H9 (cell line): ENCODE measurements around a stretch of chr6.

- PRO-cap, result no peak
Observed at GRCh38 chr6:150435780-150436292, 67.0 kb downstream of the IYD start.

GRCh38 chr6:150640974-150641295, 41.2 kb downstream of the PLEKHG1 start:
- PRO-cap, result no peak

DNA sequence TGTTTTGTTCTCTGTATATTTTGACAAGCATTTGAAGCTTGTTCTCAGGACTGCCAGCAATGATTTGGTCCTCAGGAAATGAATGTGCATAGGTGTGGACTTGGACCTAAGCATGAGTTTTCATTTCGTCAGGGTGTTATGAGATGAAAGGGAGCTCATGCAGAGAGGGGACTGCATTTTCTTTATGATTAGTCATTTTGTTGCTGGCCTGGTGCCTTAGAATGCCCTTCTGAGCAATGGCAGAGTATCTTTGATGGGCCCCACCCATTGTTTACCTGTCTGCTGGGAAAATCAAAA, 51.6 kb upstream of the MTHFD1L start:
- PRO-cap, result no peak

DNA sequence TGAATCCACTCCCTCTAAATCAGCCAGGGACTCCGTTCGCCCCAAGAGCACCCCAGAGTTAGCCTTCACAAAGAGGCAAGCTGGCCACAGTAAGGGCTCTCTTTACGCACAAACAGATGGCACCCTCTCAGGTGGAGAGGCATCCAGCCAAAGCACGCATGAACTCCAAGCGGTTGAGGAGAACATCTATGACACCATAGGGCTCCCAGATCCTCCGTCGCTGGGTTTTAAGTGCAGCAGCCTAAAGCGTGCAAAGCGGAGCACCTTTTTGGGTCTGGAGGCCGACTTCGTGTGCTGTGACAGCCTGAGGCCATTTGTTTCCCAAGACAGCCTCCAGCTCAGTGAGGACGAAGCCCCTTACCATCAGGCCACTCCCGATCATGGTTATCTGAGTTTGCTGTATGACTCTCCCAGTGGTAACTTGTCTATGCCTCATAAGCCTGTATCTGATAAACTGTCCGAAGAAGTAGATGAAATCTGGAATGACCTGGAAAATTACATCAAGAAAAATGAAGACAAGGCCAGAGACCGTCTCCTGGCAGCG, 34.3 kb upstream of the MTHFD1L start:
- PRO-cap, result no peak

DNA sequence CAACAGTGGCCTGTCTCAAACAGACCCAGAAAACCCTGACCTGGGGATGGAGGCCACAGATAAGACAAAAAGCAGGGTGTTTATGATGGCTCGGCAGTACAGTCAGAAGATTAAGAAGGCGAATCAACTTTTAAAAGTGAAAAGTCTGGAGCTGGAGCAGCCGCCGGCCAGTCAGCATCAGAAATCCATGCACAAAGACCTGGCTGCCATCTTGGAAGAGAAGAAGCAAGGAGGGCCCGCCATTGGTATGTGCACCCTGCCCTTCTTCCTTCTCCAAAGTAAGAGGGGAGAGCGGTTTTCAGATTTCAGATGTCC, 33.6 kb upstream of the MTHFD1L start:
- PRO-cap, result no peak

GRCh38 chr6:150856665-150857548, 8.6 kb upstream of the MTHFD1L start:
- PRO-cap, result no peak

DNA sequence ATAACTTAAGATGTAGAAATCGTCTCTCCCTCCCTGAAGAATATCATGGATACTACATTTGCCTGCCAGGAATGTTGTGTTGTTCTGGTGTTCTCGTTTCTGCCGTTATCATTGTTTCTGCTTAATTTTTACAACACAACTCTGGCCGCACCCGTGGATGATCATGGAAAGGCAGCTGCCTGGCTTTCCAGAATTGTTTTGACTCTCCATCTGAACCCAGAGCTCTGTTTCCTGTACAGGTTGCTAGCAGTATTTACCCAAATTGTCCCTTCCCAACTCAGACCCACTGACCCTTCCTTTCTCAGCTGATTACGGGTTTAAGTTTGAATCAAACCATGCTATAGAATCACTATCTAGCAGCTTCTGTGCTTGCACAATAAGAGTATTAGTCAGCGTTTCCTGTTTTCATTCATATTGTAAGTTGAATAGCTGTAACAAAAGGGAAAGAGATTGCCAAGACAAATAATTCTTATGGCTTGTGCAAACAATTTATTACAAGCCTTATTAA, 139.0 kb downstream of the MTHFD1L start:
- PRO-cap, result no peak

- PRO-cap, result no peak
Observed at GRCh38 chr6:151059587-151060054, 180.1 kb upstream of the AKAP12 start.

- PRO-cap, result no peak
Observed at GRCh38 chr6:151067723-151068780, 171.7 kb upstream of the AKAP12 start.

- PRO-cap, result no peak
Observed at GRCh38 chr6:151070782-151071214, 169.0 kb upstream of the AKAP12 start.

GRCh38 chr6:151119916-151120457, 119.8 kb upstream of the AKAP12 start:
- PRO-cap, result no peak

DNA sequence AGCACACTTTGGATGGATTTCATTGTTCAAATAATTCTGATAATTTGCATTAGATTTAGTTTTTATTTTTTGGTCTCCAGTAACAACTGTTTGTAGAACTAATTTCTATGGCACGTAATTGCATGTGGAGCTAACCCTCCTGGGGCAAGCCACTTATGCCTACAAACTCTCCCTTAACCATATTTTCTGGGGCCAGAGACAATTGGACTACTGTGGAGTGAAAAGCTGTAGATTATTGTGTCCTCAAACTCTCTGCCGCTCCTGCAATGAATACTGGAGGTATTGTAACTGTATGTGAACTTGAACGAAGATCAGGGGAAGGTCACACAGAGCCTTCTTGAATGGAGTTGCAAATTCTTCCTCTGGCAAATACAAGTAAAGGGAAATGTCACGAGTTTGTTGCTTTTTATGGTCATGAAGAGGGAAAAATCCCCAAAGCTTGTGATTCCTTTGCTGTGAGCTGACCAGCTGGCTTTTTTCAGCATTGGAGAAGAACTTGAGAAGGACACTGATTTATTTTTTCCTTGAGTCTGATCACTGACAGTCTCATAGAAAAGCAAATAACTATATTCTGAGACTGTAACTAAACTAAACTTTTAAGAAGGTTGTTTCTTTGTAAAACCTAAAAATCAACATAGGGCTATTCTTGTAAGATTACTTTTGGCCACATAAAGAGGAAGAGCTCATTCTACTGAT, 18.3 kb downstream of the AKAP12 start:
- PRO-cap, result no peak

- PRO-cap, result no peak
Observed at GRCh38 chr6:151352039-151352462, 39.3 kb downstream of the ZBTB2 start.

DNA sequence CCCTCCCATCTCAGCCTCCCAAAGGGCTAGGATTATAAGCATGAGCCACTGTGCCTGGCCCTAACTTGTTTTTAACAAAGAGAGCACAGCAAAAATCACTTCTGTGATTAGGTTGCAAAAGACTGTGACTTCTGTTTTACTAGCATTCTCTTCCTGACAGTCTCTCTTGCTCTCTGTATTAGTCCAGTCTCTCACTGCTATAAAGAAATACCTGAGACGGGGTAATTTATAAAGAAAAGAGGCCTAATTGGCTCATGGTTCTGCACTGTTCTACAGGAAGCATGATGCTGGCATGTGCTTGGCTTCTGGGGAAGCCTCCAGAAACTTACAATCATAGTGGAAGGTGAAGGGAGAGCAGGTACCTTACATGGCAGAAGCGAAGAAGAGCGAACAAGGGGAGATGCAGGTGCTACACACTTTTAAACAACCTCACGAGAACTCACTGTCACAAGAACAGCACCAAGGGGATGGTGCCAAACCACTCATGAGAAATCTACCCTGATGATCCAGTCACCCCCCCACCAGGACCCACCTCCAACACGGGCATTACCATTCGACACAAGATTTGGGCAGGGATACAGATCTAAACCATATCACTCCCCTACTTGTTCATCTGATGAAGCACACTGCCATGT, 21.2 kb upstream of the ZBTB2 start:
- PRO-cap, result no peak

DNA sequence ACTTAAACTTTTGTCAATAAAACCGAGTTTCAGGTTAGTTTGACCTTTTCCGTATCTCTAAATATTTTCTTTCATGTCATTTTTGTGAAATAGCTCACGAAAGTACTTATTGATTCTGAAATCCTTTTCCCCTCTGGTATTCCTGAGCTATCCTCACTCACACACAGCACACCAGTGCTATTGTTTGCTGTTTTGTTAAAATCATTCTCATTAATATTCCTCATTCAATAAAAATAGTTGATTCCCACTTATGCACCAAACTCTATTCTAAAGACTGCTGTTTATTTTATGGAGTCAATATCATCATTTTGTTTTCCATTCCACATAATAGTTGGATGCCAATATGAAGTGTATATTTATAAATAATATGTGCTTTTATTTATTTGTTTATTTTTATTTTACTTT, 149.2 kb upstream of the ESR1 start:
- PRO-cap, result no peak

DNA sequence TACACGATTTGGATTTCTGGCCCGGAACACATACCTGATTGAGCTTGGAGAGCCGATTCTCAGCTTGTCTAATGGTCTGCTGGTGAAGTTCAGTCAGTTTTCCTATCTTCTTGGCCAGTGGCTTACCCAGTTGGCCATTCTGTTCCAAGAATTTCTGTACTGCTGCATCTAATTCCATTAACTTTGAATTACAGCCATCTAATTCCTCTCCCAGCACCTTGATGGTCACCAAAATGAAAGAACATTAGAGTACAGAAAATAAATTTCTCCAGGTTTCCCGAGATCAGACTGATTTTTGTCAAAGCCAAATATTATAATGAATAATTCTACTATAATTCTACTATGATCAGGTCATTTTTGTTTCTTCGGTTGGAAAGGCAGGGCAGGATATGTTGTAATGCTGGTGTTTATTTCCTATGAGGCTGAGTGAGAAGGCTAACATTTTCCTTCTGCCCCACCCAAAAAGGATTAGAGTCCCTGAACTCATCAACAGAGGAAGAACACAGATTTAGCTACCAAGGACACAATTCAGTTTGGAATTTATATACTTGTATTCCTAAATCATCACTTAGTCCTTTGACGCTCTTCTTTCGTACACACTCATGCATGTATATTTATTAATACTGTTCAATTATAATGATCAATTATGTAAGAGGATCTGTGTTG, 319.0 kb downstream of the SYNE1 start:
- PRO-cap, result no peak

DNA sequence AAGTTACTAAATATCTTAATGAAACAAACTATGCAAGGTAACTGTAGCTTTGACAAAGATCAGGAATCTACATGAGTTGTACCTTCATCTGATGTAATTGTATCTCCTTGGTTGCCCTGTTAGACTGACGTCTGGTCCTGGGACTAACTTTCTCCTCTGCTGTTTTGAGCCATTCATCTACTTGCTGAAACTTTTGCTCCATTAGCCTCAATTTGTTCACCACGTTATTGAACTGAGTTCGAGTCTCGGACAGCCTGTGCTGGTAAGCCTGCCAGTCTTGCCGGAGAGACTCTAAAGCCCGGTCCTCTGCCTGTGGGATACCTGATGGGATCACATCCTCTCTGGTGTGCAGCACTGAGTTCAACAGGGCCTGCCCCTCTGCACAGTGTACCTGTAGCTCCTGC, 282.6 kb downstream of the SYNE1 start:
- PRO-cap, result no peak

GRCh38 chr6:152983186-152984090, 597 bp upstream of the FBXO5 start:
- PRO-cap, result bidirectional peak, plus-strand start at chr6:152983331, minus-strand start at chr6:152983039; bidirectional peak, plus-strand start at chr6:152983783, minus-strand start at chr6:152983579

DNA sequence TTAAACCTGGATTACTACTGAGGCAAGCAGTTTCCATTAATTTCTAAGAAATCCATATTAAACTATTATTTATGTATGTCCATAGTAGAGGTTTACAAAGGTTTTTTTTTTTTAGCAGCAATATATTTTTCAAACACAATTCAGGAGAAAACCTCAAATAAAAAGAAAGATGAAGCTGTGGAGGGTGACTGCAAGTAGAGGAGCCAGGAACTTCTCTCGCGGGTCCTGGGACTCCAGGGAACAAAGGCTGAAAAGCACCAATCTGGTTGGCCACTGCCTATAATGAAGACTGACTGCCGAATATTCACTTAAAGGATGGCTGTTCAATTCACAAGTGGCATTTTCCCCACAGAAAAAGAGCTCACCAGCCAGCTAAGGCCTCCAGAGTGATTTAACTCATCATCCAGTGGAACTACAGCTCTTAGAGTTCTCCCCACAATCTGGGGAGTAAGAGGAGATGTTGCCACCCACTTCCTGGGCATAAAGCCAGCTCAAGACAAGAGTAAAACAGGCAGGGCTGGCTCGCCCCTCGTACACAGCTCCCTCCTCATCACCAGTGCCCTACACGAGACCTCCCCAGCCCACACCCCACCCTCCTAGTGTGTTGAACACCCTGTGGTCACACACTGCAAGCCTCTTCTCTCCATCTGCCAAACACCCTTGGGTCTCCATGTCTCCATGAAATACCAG, 47.0 kb upstream of the IPCEF1 start:
- PRO-cap, result no peak

DNA sequence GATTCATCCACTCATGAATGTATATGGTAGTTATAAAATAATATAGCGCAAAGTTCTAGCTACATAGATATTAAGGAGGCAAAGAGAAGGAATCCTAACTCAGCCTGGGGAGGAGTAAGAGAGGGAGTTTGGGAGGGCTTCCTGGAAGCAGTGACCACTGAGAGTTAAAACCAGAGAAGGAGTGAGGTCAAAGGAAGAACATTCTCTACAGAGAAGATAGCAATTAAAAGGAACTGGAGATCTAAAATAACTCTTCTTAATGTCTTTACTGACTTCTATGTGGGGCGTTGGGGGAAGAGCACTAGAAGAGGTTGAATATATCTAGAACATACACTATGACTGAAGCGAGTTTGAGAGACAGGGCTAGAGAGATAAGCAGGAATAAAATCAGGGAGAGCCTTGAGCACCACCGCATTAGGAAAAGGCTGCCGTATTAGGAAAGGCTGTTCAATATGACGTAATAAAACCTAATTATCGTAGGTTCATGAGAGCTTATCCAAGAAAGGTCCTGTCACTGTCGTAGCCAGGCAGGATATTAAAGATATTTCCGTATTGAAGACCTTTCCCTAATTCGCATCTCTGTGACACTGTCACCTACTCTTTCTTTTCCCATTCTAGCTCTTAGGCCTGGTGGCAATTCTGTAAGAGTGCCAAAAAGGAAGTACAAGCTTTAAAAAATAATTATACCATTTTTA, 81.9 kb upstream of the CNKSR3 start:
- PRO-cap, result no peak